ENCODE measurements around the genes RFPL4B and ROS1.

DNA sequence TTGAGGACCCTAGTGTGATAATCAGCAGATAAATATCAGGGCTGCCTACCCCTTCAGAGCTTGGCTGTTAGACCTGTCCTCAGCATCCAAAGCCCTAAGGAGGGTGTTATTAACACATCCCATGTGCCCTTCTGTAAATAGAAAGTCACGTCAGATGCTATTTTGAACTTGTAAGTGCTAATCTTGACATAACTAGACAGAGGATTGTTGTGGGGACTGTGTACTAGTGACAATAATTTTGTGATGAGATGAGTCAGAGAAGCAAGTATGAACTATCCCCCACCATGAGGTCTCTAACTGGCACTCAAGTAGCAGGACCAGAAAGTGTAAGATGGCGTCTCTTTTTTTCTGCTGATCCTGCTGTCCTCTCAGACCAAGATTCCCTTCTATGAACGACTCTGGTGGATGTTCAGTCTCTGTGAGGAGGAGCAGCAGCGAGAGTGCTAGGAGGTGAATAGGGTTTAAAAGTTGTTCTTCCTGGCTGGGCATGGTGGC lies 5.1 kb upstream of the LAMA4 start:
- RRBS, 2 experiments: no CpG with 5 or more reads among the region's 4 CpGs

- RRBS, 2 experiments: no CpG with 5 or more reads among the region's 9 CpGs
Observed at GRCh38 chr6:112347115-112347484, at the start of gene RFPL4B. TSS of gene RFPL4B (plus strand) at chr6:112347330.

- RRBS, 2 experiments: no CpG with 5 or more reads among the region's 8 CpGs
Observed at GRCh38 chr6:113360931-113361750, 496.0 kb upstream of the MARCKS start.

GRCh38 chr6:113645196-113646053 lies 211.7 kb upstream of the MARCKS start:
- RRBS, 2 experiments: no CpG with 5 or more reads among the region's 15 CpGs

GRCh38 chr6:113684376-113685012 lies 172.7 kb upstream of the MARCKS start:
- RRBS, 2 experiments: no CpG with 5 or more reads among the region's 2 CpGs

DNA sequence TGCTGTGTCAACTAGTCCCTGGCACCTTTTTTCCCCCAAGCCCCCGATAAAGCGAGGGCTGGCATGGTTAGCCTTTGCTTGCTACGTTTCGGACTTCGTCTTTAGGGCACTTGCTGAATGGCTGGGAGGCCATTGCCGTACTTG lies 2.0 kb downstream of the MARCKS start:
- RRBS, 2 experiments: no CpG with 5 or more reads among the region's 6 CpGs

DNA sequence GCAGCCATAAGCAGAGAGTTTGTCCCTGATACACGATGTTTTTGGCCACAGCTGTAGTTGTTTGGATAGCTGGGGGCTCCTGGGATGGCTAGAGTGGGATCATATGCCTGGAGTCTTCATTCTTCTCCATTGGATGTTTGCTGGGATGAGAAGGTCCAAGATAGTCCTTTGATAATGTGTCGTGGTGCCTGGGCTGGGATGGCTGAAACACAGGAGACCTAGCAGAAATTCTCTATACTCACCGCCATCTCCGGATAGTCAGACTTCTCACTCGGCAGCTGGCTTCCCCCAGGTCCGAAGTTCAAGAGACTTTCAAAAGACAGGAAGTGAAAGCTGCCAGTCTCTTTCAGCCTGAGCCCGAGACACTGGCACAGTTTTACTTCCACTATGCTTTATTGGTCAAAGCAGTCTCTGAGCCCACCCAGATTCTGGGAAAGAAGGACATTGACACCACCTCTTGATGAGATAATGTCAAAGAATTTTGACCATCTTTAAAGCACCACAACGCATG lies 16.0 kb downstream of the MARCKS start:
- RRBS, 2 experiments: no CpG with 5 or more reads among the region's 8 CpGs

GRCh38 chr6:113944087-113944477 lies 26.9 kb downstream of the HDAC2 start:
- RRBS, 2 experiments: no CpG with 5 or more reads among the region's 3 CpGs

- RRBS, 2 experiments: no CpG with 5 or more reads among the region's 10 CpGs
Observed at GRCh38 chr6:114144804-114145878, 174.2 kb upstream of the HDAC2 start.

DNA sequence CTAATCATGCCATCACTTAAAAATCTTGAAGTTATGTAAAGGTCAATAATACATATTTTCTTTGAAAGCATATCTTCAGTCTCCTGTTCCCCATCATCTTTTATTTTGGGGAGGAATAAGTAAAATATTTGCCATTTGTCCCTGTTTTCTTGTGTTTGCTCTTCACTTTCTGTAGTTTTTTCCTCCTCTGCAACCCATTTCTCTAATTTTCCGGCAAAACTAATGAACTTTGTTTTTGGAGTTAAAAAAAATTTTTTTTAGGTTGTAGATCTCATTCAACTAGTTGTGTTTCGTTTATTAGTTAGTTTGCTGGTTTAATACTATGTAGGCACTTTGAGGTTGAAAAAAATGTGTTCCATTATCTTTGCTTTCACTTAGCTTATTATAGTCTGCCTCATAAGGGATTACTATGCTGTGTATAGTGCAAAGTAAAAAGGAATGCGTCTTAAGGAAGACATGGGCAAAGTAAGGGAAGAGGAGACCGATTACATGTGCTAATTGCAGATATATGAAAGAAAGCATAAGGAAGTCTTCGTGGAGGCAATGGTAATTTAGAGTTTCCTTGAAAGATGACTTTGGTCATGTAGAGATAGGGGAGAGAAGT lies 30.2 kb upstream of the COL10A1 start:
- RRBS, 2 experiments: no CpG with 5 or more reads among the region's 5 CpGs

- RRBS, 2 experiments: no CpG with 5 or more reads among the region's 3 CpGs
Observed at GRCh38 chr6:116369329-116370008, 1.3 kb upstream of the DSE start.

- RRBS, 2 experiments: under 1 to 4% methylated on average over 12 to 14 of the region's 42 CpGs
Observed at GRCh38 chr6:116371350-116372034, 745 bp downstream of the DSE start.

GRCh38 chr6:116404954-116405716 lies 34.4 kb downstream of the DSE start:
- RRBS, 2 experiments: no CpG with 5 or more reads among the region's 8 CpGs

- RRBS, 2 experiments: no CpG with 5 or more reads among the region's 9 CpGs
Observed at GRCh38 chr6:116572041-116572524, 779 bp downstream of the RWDD1 start.

- RRBS, 2 experiments: no CpG with 5 or more reads among the region's 1 CpG
Observed at GRCh38 chr6:116909057-116909371, 32.0 kb downstream of the RFX6 start.

- RRBS, 2 experiments: no CpG with 5 or more reads among the region's 3 CpGs
Observed at GRCh38 chr6:117425862-117426137, at the start of gene ROS1. TSS of gene ROS1 (minus strand) at chr6:117425942.

GRCh38 chr6:117536279-117536756 lies 53.8 kb downstream of the DCBLD1 start:
- RRBS, 2 experiments: no CpG with 5 or more reads among the region's 4 CpGs